Temporal lobe (tissue), 2 donors: ENCODE measurements around the genes TMEM181 and TCP1.

- RAMPAGE, long total RNA = no peak
Observed at GRCh38 chr6:158493810-158494249, 66.1 kb upstream of the TMEM181 start.

- RAMPAGE, long total RNA = no peak
Observed at GRCh38 chr6:158559768-158560247, at the start of gene TMEM181. TSS of gene TMEM181 (plus strand) at chr6:158560091.

DNA sequence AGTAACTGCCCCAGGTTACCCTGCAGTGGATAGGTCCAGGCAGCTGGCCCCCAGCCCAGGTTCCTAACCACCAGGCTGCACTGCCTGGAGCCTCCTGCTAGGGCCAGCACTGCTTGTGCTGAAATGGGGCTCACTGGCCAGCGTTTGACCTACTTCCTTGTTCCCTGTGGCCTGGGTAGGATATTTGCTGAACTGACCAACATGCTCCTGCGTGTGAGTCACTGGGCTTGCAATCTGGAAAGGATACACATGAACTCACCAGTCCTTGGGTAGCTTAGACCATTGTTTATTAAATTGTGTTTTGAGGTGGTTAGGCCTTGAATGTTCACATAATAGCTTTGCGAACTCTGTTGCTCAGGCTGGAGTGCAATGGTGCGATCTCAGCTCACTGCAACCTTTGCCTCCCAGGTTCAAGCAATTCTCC, 3.6 kb downstream of the TMEM181 start:
- RAMPAGE, long total RNA = no peak

DNA sequence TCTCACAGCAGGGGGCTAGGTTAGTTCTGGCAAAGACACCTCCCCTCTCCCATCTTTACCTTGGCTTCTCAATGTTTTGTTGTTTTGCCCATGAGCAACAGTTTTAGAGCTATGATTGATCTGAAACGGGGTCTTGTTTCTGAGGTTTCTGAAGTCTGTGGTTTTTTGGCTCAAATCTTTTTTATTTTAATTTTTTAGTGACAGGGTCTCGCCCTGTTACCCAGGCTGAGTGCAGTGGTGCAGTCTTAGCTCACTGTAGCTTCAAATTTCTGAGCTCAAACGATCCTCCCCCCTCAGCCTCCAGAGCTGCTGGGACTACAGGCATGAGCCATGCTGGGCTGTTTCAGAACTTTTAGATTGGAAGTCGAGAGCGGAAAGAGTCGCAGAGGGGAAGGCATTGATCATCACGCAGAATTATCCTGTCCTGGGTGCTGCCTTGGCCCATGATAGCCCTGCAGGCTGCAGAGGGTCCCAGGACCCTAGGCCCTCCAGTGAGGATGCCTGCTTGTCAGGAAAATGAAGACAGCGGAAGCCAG, 9.0 kb downstream of the TMEM181 start:
- RAMPAGE, long total RNA = no peak

DNA sequence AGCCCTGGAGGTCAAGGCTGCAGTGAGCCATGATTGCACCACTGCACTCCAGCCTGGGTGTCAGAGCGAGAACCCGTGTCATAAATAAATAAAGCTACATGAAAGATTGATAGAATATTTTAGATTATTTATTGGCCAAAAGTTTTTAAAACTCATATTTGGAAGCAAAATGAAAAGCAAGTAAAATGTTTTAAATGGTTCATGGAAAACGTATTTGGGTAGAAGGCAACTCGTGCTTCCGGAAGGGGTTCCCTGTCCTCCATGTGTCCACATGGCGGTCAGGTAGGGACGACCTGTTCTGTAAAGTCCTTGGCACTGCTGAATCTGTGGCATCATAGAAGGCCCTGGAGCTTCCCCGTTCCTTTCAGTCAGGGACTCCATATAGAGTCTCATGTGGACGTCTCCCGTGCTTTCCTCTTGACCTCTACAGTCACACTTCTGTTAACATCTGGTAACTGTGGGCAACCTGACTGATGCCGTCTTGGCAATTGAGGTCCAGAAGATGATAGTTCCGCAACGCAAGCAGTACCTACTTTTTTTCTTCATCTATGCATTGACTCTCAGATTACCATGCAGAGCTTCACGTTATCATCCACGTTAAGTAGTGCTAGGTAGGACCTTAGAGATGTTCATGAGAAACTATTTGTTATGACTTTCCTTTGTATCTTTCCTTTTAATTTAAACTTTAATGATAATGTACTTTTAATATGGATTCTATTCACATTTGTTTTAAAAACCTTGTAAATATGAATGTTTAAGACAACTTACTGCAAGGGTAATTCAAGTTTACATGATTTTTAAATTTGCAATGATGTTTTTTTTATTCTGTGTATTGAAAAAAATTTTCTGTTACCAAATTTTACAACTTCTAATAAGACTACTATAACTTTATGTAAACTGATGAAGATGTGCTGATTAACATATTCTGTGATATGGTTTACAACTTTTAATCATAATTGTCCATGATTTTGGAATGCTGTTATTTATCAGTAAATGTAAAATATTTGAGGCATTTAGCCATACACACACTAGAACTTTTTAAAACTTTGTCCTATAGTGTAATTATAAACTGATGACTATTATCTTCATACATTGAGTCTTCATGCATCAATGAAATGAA, 11.2 kb downstream of the DYNLT1 start:
- RAMPAGE, long total RNA = no peak

GRCh38 chr6:158644084-158644609, 396 bp downstream of the DYNLT1 start:
- RAMPAGE, long total RNA = no peak

- RAMPAGE, long total RNA = no peak
Observed at GRCh38 chr6:158770153-158771129, 48.7 kb downstream of the EZR start.

- RAMPAGE, long total RNA = no peak
Observed at GRCh38 chr6:158771642-158772538, 47.3 kb downstream of the EZR start.

DNA sequence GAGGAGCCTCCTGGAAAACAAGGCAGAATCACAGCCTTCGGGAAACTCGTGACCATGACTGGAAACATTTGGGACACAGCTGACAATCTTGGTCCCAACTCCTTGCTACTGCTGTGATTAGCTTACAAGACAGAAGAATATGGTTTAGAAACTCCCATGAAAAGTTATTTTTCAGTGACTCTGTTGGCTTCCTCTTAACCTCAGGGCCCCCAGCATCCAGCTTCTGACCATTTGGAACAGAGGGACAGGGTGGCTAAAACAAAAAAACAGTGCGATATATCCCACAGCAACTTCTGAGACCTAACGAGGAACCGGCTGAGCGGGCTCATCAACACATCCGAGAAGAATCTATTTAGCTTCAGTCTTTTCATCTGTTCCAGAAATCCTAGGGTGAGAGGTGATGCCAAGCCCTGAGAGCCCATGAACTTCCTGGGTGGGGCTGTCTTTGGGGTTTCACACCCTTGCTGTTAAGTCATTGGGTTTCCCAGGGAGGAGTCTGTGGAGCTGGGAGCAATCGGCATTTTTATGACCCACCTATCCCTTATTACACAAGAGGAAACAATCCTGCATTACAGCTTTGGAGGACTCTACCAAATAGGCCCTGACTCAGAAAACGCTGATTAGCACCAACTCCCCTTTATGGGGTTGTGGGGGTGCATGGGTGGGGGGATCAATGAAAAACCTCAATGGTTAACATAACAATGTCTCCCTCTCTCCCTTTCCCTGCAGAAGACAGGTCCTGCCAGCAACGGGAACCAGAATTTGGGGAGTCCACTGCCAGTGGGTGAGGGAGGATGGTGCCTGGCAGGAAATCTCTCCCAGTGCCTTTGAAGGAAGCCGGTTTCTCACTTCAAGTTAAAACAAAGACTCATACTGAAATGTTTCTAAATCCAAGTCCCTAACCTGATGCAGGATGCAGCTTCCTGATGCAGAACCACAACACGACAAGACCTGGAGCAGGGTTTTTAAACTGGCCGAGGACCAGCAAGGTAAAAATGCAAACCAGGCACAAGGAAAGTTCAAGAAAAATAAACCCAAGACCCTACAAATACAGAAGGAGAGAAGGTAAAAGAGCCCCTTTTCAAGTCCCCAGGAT, 46.3 kb downstream of the EZR start:
- RAMPAGE, long total RNA = no peak

- RAMPAGE, long total RNA = no peak
Observed at GRCh38 chr6:158808815-158809693, 10.1 kb downstream of the EZR start.

- RAMPAGE, long total RNA = no peak
Observed at GRCh38 chr6:158826842-158827543, 7.8 kb upstream of the EZR start.

GRCh38 chr6:158854243-158855177, 35.3 kb upstream of the EZR start:
- RAMPAGE, long total RNA = no peak

DNA sequence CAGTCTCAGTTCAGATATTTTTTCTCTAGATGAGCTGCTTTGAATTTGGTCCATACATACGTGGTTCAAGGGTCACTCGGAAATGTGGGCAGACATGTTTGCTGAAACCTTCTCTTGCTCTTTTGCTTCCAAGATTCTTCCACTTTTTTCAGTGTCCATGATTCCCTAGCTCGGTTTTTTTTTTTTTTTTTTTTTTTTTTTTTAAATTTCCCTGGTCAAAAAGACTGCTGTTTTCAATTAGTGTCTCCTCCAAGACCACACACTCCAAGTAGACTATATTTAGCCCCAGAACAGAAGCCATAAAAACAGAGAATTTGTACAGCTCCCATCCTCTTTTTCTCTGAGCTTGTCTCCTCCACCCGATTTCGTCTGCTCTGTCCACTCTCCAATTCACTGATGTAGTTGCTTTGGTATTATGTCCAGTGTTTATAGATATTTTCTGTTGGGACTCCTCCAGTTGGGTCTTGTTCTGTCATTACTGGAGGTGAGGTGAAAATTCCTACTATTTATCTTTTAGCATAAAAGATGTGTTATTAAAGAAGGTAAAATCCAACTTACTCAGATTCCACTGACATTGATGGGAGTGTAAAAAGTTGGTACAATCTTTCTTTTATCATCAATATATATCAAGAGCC, 37.6 kb downstream of the RSPH3 start:
- RAMPAGE, long total RNA = no peak

DNA sequence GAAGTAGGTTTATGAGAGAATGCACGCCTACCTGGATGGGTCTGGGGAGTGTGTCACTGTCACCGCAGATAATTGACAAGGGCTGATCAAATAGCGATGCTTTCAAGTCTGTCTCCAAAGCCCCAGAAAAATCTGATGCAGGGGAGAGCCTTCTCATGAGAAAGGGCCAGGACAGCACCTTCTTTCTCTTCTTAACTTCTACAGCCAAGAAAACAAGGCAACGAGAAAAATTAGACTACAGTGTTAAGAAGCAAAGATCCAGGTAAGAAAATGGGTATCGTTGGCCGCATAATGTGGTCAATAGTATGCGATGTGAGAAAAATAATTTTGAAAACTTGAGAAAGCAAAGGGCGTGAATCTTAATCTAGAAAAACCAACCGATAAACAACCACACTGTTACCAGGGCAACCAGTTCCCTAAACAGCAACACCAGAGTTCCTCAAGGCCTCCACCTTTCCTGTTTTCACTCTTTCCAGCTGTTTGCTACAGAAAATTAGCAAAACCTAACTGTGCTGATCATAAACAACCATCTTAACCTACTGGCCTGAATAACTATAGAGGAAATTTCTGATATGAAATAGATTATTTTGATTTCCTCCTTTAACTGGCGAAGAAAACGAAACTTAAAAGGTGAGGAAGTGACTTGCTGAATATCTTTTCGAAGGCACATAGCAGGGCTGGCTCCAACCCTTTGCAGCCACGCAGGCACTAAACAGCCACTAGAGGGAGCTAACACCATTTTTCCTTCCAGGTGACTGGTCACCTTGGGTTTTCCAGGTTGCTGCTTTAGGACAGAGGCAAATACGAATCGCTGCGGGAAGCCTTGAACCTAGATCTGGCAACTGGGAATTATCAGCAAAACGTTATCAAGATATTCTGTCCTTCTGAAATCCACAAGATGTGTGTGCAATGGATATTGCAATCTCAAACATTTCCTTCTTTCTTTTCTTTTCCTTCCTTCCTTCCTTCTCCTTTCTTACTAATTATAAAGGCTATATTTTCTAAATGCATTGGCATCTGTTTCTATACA, 2.4 kb downstream of the TAGAP start:
- RAMPAGE, long total RNA = no peak

DNA sequence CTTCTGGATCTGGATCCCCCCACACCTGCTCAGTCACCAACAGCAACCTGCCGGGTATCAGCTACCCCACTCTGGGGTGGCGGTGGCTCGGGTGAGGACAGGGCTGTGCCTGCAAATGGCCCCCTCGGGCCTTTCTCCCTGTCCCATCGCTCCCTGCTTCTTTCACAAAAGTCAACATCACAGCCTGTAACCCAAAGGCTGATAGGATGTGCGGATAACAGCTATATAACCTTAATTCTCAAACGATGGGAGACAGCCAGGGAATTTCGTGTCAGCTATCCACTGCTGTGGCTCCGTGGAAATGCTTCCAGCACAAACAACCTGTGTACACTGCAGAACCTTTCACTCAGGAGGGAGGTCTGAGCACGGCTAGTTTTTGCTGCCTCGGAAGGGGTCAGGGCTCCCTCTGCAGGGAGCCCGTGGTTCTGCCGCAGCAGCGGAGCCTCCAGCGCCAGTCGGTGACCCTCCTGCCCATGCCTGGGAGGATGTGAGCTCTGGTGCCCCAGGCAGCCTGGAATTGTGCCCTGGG, 59.2 kb upstream of the TAGAP start:
- RAMPAGE, long total RNA = no peak

DNA sequence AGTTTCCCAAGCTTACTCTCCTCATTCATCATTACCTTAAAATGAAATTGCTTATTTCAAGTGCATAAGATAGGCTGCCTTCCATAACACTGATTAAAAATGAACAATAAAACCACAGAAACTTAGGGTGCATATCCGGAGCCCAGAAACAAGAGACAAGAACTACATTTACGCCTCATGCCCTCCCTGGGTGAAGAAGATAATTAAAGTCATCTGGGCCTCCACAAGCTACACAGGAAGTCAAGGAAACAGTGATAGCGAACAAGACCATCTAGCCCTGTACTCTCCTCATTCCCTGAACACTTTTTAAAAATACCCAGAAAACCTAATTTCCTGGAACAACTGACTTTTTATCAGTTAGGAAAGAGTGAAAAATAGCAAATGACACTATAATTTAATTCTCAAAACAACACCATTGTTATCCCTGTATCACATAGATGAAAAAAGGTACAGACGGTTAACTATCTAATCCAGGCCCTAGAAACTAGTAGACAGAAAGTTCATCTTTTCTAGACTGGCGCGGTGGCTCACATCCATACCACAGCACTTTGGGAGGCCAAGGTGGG, 6.3 kb downstream of the SOD2 start:
- RAMPAGE, long total RNA = no peak

- RAMPAGE, long total RNA = no peak
Observed at GRCh38 chr6:159729442-159730166, 2.3 kb downstream of the WTAP start.

DNA sequence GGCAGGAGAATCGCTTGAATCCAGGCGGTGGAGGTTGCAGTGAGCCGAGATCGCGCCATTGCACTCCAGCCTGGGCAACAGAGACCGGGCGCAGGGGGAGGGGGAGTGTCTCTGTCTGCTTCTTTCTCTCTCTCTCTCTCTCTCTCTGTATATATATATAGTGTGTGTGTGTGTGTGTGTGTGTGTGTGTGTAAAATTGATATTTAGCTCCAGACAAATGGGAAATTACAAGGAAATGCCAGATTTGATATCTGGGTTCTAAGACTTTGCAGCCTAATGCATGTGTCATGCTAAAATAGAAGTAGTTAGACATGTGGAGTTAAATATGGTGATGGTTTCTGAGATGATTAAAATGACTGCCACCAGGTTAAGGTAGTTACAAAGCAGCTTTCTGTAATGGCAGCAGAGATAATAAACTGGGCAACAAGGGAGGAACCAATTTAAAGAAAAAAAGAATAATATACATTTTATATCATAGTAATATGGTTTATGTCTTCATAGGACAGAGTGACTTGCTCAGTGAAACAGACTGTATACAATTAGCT, 5.5 kb downstream of the WTAP start:
- RAMPAGE, long total RNA = no peak

DNA sequence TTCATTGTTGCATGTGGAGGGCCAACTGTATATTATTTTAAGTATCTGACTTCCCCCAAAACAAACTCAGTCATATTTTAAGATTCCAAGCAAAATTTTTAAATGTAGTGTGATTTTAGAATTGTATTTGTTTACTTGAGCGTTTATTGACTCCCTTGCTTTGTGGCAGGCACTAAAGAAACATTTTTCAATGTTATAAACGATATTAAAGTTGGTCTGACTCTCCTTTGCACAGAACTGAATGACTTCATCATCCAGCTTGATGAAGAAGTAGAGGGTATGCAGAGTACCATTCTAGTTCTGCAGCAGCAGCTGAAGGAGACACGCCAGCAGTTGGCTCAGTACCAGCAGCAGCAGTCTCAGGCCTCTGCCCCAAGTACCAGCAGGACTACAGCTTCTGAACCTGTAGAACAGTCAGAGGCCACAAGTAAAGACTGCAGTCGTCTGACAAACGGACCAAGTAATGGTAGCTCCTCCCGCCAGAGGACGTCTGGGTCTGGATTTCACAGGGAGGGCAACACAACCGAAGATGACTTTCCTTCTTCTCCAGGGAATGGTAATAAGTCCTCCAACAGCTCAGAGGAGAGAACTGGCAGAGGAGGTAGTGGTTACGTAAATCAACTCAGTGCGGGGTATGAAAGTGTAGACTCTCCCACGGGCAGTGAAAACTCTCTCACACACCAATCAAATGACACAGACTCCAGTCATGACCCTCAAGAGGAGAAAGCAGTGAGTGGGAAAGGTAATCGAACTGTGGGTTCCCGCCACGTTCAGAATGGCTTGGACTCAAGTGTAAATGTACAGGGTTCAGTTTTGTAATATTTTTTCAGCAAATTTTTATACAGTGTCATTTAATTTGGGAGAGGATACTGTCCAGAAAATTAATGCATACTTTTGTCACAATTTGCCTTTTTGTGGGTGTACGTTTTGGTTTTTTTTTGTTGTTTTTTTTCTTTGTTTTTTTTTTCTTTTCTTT, 6.8 kb upstream of the ACAT2 start:
- RAMPAGE, long total RNA = no peak

- RAMPAGE, long total RNA = start-site peak on the minus strand at chr6:159789579-159789669, 1,050 and 461 reads in 2 replicates
Observed at GRCh38 chr6:159789336-159790039, at the start of gene TCP1. TSS of gene TCP1 (minus strand) at chr6:159789602.